Zone of skin (tissue), 1 donor: ENCODE results near the gene MIA3.

DNA sequence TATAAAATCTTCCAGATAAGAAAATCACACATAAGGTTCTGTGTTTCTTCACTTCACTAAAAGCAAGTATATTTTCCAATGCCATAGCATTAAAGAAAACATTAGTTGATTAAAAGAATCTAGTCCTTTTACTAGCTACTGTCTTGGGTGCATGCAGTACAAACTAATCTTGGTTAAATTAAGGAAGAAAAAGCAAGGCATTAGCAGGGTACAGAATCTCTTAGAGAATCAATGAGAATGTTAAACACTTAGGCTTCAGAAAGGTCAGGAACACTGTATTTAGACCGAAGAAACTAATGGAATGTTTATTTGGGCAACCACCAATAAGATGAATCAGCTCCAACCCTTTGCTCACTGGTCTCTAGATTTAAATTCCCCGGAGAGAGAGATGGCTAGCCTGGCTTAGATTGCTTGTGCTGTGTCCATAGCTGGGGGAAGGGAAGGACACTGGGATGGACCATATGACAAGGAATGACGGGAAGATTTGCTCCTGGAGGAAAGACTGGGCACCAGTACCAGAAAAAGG, 426.7 kb downstream of the DUSP10 start:
- RRBS = no CpG with 5 or more reads among the region's 3 CpGs

GRCh38 chr1:221552731-221553304, 189.1 kb downstream of the DUSP10 start:
- RRBS = no CpG with 5 or more reads among the region's 10 CpGs

- RRBS = 1% methylated on average over 75 of the region's 106 CpGs
Observed at GRCh38 chr1:221742578-221743639, 1.0 kb upstream of the DUSP10 start.

GRCh38 chr1:221794202-221794926, 52.5 kb upstream of the DUSP10 start:
- RRBS = no CpG with 5 or more reads among the region's 3 CpGs

DNA sequence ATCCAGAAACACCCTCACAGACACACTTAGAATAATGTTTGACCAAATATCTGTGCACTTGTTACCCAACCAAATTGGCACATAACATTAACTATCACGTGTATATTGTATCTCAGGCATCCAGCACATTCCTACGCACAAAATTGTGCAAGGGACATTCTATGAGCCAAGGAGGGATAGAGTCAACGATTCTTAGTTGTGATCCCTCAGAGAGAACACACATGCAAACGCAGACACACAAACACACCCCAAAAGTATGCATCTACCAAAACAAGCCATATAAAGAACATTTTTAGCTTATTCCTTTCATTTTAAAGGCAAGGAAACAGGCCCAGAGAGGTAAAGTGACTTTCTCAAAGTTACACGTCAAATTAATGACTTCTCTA, 195.7 kb upstream of the DUSP10 start:
- RRBS = no CpG with 5 or more reads among the region's 5 CpGs

GRCh38 chr1:222058340-222058677, 316.4 kb upstream of the DUSP10 start:
- RRBS = no CpG with 5 or more reads among the region's 2 CpGs

GRCh38 chr1:222465228-222466182, 82.4 kb downstream of the HHIPL2 start:
- RRBS = 2% methylated on average over 11 of the region's 45 CpGs

DNA sequence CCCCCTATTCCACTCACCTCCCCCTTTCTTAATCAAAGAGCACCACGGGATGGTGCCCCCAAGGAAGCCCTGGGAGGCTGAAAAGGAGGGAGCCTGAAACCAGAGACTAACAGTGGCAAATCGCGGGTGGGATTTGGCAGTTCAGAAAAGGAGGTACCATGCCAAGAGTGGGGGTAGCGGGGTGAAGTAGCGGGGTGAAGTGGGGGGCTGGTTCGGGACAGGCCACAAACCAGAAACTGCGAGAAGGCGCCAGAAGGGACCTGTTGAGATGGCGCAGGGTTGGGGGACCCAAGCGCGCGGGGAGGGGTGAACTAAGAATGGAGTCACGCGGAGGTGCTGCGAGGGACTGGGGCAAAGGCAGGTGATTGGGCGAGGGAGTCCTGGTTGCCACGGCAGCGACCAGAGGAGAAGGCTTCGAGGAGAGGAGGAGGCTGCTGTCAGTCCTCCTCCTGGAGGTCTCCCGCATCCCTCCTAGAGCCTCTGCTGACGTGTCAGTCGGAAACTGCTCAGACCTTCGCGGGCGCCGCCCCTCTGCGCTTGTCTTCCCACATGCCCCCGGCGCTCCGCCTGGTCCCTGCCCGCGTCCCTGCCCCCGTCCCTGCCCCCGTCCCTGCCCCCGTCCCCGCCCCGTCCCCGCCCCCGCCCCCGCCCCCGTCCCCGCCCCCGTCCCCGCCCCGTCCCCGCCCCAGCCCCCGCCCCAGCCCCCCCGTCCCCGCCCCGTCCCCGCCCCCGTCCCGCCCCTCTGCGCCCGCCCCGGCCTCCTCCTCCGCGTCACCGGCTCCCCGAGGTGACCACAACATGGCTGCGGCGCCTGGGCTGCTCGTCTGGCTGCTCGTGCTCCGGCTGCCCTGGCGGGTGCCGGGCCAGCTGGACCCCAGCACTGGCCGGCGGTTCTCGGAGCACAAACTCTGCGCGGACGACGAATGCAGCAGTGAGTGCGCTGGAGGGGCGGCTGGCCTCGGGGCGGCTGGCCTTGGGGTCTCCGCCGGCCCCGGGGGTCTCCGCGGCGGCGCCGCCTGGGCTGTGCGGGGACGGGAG, at the start of gene MIA3:
TSS of gene MIA3 (plus strand) at position 785 of the 1,038 bp plus-strand sequence.
- RRBS = 3% methylated on average over 23 of the region's 88 CpGs

DNA sequence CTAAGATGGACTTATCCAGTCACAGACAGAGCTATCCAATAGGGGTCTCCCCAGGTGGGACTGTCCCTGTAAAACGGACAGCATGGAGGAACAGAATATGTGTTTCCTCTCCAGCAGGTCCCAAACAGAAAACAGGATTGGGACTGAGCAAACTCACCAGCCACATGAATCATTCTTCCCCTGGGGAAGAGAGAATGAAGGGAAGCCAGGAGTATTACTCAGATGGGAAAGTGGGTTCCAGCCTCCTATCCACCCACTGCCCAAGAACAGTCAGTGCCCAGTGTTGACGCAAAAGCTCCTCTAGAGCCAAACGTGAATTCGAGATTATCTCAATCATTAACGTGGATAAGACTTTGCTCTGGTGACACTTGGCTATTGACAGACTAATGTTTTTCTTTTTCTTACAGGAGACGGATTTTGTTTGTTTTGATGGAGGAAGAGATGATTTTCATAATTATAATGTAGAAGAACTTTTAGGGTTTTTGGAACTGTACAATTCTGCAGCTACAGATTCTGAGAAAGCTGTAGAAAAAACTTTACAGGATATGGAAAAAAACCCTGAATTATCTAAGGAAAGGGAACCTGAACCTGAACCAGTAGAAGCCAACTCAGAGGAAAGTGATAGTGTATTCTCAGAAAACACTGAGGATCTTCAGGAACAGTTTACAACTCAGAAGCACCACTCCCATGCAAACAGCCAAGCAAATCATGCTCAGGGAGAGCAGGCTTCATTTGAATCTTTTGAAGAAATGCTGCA, 9.4 kb downstream of the MIA3 start:
- RRBS = no CpG with 5 or more reads among the region's 6 CpGs

GRCh38 chr1:222643548-222644504, 25.9 kb downstream of the MIA3 start:
- RRBS = 6% methylated on average over 14 of the region's 45 CpGs

- RRBS = no CpG with 5 or more reads among the region's 6 CpGs
Observed at GRCh38 chr1:222738639-222739216, 1.7 kb downstream of the FAM177B start.

DNA sequence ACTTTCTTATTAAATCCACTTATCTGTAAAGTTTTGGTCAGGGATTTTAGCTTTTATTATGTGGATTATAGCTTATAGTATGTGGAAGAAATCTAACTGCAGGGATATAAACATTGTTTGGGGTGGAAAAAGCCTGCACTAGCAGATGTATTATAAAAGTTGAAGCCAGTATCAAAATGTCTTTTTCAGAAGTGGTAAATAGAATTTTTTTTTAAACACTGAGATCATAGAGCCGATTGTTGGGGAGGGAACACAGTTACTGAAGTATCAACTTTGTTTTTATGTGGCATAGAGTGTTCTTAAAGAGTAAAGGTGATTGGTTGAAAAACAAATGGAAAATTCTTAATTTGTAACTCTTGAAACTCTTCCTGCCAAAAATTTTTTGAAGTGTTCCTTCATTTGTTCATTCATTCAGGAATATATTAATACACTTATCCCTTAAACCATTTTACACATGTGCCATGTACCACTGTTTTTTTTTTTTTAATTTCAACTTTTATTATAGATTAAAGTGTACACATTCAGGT, 83.3 kb downstream of the DISP1 start:
- RRBS = no CpG with 5 or more reads among the region's 1 CpG

- RRBS = no CpG with 5 or more reads among the region's 2 CpGs
Observed at GRCh38 chr1:223137410-223138060, 5.5 kb downstream of the TLR5 start.

DNA sequence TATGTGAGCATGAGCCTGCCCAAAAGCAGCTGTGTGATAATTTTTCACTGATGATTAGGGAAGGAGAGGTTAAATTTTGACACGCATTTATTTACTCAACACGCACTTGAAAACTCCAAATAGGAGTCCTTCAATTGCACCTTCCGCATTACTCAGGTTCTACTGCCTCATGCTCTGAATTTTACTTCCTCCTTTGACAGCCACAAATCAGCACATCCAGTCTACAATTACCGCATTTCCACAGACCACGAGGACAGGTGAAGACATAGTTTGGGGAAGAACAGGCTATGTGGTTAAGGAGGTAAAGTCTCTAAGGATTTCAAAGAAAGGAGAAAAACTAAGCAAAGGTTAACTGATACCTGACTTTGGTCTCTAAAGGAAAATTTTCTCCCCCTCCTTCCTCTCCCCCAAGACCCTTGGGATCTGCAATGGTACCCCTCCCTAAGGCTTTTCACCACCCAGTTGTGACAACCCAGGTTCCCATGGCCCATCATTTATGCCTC, 2.5 kb downstream of the CAPN8 start:
- RRBS = no CpG with 5 or more reads among the region's 5 CpGs

- RRBS = no CpG with 5 or more reads among the region's 10 CpGs
Observed at GRCh38 chr1:223704795-223705858, 7.2 kb upstream of the CAPN2 start.

DNA sequence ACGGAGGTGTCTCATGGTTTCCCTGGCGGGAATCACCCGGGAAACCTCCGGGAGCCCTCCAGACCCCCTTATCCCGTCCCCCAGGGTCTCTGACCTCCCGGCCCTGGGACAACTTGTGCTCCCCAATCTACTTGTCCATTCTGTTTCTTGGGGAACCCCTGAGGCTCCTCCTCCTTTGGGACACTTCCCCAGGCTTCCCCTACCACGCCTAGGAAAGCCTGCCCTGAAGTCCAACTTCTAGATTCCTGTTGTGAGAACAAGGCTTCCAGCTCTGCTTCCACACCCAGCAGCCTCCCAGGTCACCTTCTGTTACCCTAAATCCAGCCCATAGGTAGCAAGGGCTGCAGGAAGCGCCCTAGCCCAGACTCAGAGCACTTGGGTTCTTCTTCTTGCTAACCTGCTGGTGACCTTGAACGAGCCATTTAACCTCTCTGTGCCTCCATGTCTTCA, 1.1 kb downstream of the CAPN2 start:
- RRBS = 6% methylated on average over 3 of the region's 9 CpGs

DNA sequence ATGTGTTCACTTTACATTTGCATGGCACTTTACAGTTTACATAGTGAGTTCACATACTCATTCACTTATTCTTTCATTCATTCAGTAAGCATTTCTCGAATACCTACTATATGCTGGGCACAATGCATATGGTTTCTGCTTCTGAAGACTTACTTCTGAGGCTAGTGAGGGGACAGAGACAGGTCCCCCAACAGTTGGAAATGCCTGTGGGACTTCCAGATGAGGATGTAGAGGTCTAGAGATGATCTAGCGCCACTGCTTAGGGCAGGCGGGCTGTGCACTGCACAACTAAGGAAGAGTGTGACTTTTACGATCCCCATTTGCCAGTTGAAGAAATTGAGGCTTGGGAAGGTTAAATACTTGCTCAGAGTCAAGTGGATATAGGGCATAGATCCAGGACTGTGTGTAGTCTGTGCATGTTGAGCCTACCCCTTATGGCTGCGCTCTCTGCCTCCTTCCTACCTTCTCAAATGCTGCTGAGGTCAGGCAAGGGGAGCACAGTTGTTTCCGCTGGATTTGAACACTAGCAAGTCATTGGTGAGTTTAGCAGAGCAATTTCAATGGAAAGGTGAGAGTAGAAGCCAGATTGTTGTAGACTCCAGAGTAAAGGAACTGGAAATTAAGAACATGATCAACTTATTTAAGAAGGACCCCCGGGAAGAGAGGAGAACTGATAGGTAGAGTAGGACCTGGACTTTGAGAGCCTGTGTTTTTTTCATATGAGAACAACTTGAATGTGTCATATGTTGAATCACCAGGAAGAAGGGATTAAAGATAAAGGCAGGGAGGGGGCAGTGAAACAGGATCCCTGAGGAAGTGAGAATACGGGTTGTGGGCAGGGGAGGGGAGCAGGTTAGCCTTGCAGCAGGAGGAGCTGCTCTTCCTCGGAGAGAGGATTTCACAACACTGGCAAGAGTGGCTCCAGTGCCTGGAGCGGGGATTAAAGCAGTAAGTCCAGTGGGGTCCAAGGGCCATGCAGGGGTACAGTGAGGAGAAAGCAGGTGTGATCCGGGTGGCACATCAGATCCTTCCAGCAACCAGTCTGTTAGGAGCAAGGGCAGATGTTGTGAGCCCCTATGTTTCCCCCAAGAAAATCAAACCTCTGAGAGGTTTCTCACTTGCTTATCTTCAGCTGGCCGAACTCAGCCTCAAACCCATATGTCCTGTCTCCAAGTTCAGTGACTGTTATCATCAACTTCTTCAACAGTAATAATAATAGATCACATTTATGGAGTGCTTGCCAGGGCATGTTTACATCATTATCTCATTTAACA, 2.8 kb downstream of the CAPN2 start:
- RRBS = no CpG with 5 or more reads among the region's 12 CpGs

DNA sequence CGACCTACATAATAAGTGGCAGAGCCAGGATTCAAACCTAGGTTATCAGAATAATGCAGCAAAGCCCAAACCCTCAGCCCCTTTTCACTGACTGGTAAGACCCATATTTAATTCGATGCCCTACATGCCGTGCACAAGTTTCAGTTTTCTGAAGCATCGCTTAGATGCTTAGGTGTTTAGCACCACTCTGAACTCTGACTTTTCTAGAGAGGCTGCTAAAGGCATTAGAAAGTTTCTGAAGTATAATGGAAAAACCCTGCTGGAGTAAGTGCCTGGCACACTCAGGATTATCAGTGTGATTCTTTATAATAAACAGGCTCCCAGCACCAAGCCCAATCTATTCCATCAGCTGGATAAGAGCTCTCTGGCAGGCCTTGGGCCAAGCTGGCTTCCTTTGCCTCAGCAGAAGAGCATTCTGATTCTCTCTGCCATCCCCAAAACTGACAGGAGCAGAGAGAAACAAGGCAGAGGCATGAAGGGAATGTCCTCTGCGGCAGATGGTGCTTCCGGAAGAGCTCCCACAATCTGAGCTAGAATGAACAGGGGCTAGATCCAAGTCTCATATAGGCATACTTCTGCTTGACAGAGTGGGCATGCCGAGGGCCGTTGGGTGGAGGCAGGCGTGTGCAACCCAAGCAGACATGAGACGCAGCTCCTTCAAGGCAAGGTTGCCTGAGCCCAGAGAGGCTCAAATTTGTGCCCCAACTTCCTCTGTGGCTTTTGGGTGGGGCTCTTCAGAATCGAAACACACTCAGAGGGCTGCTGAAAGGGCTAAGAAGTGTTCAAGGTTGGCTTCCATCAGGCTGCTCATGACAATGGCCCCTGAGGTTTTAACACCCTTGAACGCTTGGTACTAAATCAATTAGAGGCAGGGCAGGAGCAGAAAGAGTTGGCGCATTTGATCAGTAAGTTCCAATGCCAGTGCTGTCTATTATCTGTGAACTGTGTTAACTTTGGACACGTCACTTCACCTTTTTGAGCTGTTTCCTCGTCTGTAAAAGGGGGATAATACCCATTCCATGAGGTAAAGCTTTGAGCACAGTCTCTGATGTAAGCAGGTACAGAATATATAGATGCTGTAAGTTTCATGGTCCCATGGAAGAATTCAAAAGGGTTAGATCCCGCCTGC, 4.1 kb downstream of the CAPN2 start:
- RRBS = no CpG with 5 or more reads among the region's 16 CpGs

- RRBS = no CpG with 5 or more reads among the region's 8 CpGs
Observed at GRCh38 chr1:223762035-223762439, 49.7 kb downstream of the CAPN2 start.